ENCODE measurements around a stretch of chr13.

DNA sequence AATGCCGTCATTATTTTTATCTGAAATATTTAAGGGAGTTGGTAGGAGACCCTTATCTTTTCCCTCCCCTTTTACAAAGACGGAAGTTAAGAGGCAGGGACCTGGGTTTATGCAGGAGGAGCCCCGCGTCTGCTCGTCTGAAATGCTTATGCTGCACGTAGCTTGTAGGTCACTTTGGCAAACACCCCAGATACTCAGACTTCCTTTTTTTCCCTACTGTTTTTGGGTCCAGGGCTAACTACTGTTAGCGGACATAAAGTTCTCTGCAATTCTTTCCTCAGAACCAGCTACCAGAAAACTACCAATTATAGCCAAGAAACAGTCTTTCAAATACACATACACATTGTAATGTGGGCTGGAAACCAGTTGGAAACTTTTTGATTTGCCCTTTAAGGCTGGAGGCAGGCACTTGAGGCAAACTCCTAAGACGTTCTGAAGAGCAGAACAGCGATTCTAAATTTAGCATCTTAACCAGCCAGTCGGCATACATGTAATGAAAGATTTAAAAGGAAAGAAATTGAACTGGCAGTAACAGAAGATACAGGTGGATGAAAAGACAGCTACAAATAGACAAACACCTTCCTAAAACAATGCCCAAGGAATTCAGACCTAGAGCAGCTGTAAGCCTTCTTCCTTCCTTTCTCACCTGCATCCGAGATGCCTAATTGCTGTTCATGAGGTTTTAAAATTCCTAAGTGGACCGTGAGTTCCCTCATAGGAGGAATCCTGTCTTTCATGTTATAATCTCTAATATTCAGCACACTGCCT, 50.6 kb downstream of the EFNB2 start:
- RRBS = no CpG with 5 or more reads among the region's 12 CpGs

- RRBS = no CpG with 5 or more reads among the region's 18 CpGs
Measured at GRCh38 chr13:106493457-106494214, 41.8 kb downstream of the EFNB2 start.

DNA sequence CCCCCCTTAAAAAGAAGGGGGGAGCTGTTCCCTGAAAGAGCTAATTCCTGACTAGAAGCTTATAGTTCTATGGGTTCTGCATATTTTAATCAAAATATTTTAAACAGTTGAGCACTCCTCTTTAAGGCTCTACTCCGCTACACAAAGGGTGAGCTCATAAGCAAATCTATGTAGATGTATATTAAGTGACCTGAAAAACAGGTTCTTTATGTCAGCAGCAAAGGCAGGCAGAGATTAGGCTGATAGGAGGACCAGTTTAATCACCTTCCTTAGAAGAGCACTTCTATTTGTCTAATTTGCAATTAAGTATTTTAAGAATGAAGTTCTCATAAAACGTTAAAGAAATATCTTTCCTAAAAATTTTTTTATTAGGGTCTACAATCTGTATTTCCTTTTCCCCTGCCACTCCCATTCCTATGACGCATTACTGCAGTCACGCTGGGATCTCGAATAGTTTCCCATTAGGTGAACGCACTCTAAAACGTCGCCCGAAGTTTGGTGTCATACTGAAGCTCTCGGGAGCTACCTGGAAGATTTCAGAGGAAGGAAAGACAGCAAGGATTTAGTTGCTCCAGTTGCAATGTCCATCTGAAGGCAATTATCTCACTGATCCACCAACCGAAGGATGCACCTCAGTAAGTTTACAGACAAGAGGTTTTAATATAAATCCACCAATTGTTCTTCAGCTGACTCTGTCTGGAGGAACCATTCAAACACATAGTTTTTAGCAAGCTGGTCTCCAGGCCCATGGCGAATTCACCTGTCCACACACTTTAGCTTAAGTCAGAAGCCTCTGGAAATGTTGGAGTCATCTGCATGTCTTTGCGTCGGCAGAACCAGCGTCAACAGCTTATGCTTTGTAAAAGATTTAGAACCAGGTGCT, 5.0 kb downstream of the EFNB2 start:
- RRBS = no CpG with 5 or more reads among the region's 15 CpGs

DNA sequence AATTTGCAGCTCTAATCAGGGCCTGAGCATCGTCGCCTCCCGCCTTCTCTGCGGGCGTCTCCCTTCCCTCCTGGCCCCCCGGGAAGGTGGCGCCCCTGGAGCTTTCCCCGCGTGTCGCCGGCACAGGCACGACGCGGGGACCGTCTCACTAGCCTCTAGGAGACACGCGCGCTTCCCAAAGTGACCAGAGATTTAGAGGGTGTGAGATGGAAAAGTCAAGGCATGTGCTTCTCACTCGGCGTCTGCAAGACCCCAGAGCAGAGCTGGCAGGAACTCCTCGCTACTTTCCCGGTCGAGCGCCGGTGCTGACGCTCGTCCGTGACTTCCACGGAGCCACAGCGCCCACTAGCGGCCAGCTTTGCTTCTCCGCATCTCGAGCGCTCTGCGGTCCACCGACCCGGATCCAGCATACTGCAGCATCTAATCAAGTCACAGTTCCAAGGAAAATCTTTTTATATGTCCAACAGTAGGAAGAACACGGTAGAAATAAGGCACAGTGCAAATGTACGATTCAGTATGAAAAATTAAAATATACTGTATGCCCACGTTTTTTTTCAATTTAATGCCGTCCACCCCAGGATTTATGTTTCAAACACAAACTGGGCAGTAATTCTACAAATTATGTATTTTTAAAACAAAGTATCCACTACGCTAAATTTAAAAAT, 947 bp upstream of the EFNB2 start:
- RRBS = 4% methylated on average over 20 of the region's 42 CpGs

DNA sequence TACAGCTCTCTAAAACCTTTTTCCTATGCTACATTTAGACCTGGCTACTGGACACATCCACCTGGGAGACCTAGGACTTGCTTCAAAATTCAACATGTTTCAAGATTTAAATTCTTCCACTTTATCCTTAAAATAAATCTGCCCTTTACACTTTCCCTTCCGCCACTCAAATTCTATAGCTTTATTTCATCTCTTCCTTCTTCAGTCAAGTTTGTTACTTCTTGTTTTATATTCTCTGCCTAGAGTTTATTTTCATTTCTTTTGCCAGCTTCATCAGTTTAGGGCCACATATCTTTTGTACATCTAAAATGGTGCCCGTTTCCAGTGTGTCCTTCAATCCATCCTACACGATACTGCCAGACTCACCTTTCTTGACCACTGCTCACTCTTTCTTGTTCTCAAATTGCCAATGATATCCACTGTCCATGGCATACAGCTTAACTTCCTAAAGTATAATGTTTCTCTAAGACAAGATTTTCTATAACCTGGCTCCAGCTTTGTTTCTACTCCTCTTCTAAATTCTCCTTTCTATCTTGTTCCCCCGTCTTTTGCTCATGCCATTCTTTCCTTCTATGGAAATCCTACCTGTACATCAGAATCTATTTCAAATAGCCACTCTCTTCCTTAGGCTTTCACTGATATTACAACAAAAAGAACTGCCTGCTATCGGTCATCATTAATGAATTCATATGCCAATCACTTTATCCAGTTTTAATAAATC, 10.6 kb upstream of the EFNB2 start:
- RRBS = no CpG with 5 or more reads among the region's 5 CpGs

GRCh38 chr13:106709905-106710881, 142.3 kb upstream of the ARGLU1 start:
- RRBS = no CpG with 5 or more reads among the region's 16 CpGs

DNA sequence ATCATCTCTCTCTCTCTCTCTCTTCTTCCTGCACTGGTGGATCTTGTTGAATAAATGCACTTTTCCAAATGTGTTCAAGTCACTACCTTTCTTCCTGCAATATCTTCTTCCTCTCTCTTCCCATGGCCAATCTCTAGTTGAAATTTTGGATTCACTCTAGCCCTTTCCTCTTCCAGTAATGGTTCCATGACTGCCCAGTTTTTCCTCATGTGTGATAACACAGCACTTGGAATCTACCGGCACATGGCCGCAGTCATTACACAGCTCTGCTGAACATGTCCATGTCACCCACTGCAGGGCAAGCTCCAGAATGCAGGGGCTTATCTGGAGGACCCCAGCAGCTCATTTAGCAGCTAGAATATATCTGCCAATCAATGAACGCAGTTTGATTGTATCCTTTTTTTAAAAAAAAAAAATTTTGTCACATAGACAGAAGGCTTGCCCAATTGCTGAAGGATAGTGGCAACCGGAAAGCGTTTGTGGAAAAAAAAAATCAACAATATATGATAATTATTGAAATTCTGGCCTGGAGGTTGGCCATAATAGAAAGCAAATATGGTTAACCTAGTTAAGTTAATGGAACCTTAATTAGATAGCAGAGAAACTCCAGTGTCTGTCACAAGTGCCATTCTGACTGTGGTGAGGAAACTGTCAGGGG, 78.8 kb downstream of the NALF1 start:
- RRBS = 98% methylated on average over 2 of the region's 5 CpGs

DNA sequence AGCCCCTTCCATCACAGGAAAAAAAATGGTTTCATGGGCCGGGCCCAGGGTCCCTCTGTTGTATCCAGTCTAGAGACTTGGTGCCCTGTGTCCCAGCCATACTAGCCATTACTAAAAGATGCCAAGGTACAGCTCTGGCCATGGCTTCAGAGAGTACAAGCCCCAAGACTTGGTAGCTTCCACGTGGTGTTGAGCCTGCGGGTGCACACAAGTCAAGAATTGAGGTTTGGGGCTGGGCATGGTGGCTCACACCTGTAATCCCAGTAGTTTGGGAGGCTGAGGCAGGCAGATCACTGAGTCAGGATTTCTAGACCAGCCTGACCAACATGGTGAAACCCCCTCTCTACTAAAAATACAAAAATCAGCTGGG, 133.7 kb upstream of the NALF1 start:
- RRBS = no CpG with 5 or more reads among the region's 3 CpGs

DNA sequence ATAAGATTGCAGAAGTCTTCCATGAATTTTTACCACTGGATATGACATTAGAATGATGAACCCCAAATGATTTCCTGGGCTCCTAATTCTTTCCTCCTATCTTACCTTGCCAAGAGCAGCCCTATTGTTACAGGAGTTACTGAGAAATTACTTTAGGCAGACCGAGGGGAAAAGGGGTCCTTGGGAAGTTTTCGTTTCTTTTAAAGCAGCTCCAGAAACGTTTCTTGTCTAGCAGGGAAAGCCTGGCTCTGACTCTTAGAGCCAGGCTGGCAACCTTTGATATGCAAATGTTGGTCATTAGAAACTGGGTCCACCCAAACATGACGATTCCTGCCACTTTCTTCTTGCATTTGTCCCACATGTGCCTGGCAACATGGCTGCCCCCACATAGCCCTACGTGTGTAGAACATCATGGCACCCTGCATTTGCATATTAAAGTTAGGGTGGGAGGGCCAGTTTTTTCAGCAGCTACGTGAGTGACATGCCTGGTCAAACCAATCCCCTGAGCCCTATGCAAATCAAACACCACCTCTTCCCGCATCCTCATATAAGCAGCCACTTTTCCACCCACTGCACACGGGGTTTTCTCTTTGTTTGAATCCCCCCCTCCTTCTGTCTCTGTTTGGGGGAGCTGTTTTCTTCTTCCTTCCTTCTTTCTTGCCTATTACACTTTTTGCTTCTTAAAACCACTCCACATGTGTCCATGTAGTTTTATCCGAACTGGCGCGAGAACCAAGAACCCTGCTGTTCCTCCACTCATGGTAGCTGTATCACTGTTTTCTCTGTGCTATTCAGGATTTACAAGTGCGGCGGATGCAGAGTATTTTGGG, 95.0 kb downstream of the LIG4 start:
- RRBS = no CpG with 5 or more reads among the region's 13 CpGs

- RRBS = 4% methylated on average over 9 of the region's 22 CpGs
Measured at GRCh38 chr13:108218805-108219380, 701 bp downstream of the ABHD13 start.

DNA sequence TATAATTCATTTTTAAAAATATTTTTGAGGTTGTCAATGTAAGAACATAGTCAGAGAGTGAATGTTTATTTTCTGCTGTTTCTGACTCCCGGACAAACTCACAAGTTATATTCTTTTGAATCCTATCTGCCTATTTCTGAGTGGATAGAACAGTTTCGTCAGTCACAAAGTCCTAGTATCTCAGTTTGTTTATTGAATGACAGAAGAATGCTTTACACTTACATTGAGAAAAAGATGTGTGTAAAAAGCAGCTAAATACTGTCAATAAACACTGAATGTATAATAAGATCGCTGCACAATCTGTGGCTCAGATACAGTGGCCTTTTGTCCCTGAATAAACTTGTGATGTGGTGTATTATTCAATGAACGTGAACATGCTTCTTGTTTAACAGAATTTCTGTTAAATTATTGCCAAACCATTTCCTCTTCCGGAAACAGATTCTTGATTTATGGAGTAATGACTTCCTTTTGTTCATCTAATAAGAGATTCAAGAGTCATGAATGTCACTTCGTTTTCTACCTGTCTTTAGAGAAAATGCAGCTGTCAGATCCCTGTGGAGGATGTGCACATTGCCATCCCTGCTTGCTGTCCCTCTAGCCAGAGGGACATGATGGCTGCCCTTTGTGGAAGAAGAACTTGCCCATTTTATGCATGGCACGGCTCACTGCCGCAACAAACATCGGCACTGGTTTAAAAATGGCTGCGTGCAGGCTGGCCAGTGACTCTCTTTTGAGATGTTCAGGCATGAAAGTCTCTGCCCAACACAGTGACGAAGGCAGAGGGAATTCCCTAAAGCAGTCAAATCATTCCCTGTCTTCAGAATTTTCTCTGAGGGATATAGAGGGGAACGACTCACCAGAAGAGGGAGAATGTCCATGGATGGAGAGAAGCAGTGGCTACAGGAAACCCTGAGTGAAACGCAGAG, 3.2 kb upstream of the TNFSF13B start:
- RRBS = no CpG with 5 or more reads among the region's 13 CpGs

- RRBS = 2% methylated on average over 7 of the region's 48 CpGs
Measured at GRCh38 chr13:108496023-108496673, 133.3 kb upstream of the MYO16 start.

GRCh38 chr13:108916181-108916848, 286.9 kb downstream of the MYO16 start:
- RRBS = no CpG with 5 or more reads among the region's 6 CpGs

GRCh38 chr13:109397246-109397618, 389.2 kb downstream of the IRS2 start:
- RRBS = no CpG with 5 or more reads among the region's 3 CpGs

DNA sequence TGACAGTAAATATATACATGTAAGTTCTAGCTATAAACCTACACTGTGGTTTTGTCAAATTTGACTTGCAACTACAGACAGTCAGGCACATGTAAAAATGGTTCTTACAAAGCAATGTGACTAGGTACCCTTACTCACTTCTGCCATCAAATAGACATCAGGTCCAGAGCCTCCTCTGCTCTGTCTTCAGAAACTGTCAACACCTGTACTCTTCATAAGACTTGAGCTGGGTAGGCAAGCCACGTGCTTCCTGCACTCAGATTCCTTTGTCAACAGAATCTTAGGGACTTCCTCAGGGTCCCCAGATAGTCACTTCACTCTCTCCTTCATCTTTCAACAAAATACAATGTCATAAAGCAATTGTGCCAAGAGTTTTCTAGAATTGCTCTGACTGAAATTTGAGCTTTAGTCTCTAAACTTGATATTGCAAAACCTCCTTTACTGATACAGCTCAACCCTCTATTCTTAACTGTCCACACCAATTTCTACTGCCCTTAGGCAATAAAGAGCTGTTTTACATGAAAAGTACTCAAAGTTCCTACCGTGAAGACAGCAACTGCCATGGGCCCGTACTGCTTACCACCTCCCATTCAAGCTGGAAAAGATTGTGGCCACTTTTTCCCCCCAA, 179.9 kb downstream of the IRS2 start:
- RRBS = no CpG with 5 or more reads among the region's 3 CpGs

DNA sequence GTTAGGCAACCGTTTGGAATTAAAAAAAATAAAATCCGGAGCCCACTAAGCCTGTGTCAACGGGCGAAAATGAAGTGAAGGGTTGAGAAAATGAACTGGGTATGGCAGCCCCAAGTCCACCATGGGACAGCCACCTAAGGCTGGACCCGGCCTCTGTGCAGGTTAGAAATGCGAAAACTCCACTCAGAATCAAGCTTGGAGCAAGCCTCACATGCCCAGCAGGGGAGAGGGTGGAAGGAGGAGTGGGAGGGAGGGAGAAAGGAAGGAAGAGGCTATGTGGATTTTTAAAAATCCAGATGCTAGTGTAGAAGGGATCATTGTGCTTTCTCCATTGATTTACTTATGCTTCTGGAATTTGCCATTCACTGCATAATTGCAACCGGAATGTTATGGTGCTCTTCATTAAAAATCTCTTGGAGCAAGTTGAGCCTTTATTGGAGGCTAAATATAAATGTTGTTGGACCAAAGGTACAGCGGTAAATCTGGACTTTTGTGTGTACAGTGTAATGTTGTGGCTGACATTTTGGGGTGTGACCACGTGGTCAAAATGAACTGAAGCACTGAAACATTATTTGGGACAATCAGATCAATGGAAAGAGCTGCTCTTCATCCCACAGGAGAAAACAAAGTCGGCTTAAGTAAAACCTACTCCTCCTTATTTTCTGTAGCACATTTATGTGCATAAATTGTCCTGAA, 101.0 kb downstream of the IRS2 start:
- RRBS = no CpG with 5 or more reads among the region's 10 CpGs

- RRBS = 2% methylated on average over 61 of the region's 70 CpGs
Measured at GRCh38 chr13:109784612-109785086, 1.7 kb downstream of the IRS2 start.

DNA sequence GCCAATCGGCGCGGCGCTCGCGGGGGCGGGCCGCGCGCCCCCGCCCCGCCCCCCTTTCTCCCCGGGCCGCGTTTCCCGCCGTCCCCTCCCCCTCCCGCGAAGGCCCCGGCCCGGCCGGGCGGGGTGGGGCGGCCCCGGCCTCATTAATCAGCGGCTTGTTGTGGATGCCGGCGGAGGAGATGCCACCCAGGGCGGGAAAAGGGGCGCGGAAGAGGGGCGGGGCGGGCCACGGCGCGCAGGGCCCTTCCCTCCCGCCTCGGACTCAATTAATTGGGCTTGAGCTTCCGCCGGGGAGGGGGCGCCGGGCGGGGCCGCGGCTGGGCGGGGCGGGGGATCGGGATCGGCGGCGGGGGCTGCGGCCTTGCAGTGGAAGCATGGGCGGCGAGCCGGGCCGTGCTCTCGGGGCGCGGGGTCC, 343 bp upstream of the IRS2 start:
- RRBS = 2% methylated on average over 16 of the region's 59 CpGs

DNA sequence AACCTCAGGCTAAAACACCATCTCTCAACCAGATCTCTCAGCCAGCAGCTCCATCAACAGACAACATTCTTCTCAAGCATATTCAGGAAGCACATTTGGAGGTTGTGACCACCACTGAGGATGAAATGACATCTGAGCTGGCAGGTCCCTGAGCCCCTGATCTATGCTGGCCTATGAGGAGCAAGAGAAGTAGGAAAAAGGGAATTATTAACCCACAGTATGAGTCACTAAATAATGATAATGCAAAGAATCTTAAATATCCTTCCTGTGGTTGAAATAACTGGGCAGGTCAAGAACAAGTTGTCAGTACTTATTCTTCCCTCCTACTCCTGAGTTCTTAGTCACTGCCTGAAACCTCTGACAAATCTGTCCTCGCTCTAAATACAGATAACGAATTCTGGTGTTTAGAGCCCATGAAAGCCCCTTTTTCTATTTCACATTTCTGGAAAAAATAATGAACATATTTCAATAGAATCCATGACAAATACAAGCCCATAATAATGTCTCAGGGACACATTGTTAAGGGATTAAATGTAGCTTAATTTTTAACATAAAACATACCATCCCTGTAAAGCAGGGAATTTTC, 225.8 kb upstream of the IRS2 start:
- RRBS = no CpG with 5 or more reads among the region's 2 CpGs

DNA sequence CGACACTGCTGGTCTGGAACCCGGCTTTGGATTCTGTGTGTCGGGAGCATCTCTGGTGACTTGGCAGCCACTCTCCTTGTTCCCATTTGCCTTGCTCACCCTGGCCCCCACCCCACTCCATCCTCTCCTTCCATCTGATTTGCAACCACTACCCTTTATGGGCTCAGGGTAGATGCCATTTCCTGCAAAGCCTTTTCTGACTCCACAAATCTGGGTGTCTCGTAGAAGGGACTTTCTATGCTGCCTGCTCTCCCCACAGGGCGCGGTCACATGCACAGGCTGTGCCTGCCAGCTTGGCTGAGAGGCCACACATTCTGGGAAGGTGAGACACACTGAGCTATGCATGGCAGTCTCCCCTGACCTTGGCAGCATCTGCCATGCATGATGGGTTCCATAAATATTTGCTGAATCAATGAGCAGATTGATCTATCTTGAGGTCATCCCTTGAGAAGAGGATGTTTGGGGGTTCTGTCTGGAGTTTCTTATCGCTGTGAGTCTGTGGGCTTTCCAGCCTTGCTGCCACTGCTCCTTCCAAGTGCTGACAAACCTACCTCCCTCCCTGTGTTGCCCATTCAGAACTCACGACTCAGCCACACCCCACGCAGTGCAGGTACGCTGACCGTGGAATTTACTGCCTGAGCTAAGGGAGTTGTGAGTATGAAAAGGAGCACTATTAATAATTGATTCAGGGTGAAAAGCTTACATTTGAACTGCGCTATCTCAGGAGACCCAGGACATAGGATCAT, 244.5 kb downstream of the COL4A1 start:
- RRBS = no CpG with 5 or more reads among the region's 12 CpGs

Data from amniotic epithelial cell (primary cell).